Neutrophil (primary cell): ENCODE results near the genes CD248, BRMS1, RBM14 and CARNS1.

- PRO-cap, result no peak
Measured at GRCh38 chr11:66150487-66151023, 80.5 kb downstream of the PACS1 start.

DNA sequence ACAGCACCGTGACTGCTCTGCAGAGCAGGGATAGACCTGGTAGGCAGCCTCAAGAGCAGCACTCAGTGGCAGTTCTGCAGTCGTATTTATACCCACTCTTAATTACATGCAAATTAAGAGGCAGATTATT, 73.9 kb upstream of the KLC2 start:
- PRO-cap, result no peak

DNA sequence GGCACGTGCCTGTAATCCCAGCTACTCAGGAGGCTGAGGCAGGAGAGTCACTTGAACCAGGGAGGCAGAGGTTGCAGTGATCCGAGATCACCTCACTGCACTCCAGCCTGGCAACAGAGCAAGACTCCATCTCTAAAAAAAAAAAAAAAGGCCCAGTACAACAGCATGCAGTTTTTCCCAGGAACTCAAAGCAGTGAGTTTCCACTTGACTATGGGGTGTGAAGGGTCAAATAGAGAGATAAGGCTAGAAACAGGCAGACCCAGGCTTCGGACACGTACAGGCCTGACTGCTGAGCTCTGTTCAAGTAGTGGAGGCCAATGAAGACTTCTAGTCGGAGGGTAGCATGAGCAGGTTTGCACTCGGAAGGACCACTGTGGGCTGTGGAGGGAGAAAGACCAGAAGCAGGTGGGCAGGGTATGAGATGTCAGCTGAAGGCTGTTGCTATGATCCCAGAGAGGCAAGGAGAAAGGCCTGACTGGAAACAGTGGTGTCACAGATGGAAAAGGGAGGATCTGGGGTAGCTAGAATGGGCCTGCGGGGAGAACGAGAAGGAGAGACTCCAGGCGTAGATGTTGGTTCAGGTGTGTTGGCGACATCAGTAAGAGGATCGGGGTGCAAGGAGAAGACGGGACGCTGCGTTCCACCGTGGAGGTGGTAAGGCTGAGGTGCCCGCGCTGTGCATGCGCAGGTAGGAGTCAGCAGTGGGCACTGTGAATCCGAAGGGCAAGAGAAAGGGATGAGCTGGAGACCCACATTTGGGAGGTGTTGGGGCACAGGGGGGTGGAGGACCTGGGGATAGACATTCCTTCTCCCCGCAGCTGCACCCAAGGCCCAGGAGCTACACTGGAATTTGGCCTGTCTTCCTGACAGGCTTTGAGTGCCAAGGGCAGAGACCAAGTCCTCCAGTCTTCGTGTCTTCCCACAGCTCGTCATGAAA, 38.5 kb upstream of the KLC2 start:
- PRO-cap, result no peak

DNA sequence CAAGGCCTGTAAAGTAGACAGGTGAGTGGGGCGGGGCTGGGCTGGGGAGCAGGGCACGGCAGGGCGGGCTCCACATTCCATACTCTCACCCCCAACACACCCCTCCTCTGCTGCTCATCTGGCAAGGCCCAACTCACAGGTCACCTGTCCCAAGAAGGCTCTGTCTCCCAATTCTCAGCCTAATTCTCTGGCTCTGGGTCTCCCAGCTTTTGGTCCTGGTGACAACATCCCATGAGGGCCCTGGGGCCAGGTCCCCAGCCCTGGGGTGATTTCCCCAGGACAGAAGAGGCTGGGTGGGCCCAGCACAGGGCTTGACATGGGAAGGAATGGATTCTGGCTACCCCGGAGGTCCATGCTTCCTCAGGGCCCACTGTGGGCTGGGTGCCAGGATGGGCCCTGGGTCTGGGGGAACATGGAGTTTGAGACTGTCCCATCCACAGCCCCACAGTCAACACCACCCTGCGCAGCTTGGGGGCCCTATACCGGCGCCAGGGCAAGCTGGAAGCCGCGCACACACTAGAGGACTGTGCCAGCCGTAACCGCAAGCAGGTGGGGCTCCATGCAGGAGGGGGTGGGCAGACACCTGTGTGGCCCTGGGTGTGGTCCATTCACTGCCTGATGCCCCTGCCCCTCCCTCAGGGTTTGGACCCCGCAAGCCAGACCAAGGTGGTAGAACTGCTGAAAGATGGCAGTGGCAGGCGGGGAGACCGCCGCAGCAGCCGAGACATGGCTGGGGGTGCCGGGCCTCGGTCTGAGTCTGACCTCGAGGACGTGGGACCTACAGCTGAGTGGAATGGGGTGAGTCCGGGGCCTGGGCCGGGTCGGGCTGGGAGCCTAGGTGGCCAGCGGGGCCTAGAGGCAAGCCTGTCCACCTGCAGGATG, 3.0 kb upstream of the RAB1B start:
- PRO-cap, result no peak

DNA sequence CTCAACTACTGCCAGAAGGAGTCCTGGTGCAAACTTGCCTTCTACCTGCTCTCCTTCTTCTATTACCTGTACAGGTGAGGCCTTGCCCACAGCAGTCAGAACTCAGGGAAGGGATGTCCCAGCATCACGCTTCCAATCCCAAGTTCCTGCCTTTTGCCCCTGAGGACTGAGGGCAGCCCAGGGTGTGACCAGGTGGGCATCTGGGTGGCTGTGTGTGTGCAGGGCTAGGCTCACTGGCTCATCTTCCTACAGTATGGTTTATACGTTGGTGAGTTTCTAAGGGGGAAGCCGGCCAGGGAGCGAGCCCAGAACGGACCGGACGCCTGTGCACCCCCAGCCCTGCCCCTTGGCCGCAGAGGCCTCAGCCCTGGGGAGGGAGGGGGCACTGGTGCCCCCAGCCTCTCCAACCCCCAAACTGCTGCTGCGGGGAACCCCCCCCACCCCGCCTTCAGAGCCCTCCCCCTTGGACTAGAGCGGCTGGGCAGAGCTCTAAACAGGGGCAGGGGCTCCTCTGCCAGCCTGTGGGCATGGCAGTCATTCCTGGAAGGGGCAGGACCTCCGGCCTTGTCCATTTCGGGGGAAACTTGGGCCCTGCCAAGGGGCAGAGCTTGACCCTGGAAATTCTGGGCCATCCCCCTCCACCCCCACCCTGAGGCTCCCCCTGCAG, 5.5 kb downstream of the CNIH2 start:
- PRO-cap, result no peak

DNA sequence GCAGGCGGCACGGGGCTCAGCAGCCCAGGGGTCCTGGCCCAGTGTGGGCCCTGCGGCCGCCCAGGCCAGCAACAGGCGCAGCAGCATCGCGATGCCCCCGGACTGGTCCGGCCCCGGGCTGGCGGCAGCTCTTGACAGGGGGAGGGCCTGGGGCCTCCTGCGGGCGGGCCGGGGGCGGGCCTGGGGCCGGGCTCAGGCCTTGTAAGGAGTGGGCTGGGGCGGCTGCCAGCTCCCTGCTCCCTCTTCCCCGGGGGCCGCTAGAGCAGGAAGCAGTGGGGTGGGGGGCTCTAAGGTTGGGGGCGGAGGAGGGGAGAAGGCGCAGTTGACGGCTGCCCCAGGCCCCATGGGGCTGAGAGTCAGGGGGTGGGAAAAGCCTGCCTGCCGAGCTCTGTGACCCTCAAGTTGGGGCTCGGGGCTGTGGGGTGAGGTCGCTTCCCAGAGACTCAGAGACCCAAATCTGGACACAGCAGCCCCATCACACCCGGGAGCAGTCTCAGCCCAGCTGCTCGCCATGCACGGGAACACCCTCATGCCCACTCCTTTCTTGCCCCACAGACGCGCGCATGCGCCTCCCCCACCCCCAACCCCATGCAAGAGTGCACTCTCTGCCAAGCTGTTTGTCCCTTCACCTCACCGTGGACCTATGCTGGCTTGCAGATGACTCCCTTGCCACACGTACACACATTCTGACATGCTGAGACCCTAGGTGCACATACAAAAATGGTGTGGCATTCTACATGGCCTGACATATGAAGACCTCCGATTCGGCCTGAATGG, at the start of gene CD248:
CD248 (minus strand) TSS at position 104 of the 777 bp plus-strand sequence.
- PRO-cap, result no peak

DNA sequence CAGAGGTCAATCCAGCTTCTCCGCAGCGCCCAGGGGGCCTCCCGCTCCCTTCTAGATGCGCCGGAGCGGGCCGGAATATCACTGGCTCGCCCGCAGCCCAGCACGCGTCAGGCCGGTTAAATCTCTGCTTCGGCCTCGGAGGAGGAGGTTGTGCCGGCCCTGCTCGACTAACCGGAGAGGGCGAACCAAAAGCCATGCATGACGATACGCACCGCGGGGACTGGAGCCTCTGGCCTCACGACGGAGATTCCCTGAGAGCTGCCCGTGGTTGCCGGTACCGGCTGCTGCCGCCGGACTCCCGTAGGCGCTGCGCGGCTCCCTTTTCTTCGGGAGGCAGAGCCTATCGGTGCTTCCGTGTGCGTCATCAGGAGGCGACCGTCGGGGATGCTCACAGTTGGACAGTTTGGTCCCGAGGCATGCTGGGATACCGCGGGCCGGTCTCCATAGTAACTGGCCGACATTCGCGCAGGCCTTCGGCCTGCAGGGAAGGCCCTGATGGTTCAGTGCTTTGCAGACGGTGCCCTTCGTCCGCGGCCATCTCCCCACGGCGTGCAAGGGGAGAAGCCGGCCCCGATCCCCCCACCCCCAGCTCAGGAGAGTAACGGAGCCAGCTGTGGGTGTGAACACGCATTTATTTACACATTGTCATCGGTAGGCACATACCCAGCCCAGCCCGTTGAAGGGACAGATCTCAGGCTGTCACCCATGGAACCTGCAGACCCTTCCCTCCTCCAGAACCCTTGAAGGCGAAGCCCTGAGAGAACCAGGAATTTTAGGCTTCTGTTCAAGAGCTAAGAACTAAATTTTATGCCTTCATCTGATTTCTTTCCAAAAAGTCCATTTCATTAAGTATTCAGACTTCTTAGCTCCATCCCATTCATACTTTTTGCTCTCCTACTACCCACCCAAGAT, at the start of gene BRMS1:
BRMS1 (minus strand) TSS at position 345 of the 912 bp plus-strand sequence.
- PRO-cap, result unidirectional peak, minus-strand start at position 328 of the sequence

DNA sequence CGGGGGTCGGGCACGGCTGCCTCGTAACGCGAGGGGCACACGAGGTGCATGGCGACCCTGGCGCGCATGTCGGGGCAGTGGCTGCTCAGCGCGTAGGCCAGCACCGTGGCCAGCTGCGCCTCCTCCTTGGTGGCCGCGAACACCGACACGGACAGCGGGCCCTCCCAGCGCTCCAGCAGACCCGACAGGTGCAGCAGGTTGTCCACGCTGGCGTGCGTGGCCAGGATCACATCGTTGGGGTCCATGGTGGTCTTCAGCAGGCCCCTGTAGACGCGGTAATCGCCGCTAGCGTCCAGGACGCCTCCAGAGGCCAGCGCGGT, 435 bp downstream of the B4GAT1 start:
- PRO-cap, result no peak

DNA sequence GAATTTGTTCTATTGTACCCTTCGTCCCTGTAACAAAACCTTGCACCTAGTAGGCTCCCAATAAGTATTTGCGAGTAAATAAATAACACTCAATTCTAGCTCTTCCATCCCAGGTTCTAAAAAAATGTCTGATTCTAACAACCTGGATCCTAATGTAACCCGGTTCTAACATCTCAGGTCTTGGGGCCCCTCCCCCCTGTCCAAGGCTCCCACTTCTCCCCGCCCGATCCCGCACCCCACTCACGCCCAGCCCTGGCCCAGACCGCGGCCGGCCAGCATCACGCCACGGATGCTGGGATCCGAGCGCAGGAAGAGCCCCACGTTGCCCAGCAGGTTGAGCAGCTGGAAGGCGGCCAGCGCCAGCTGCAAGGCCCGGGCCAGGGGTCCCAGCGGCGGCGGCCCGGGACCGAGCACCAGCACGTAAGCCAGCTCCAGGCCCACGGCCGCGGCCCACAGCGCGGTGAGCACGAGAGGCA, 331 bp downstream of the ZDHHC24 start:
- PRO-cap, result no peak

- PRO-cap, result bidirectional peak, plus-strand start at chr11:66616630, minus-strand start at chr11:66616421
Measured at GRCh38 chr11:66616560-66616719, at the start of gene RBM14. RBM14 (plus strand) TSS chr11:66616630.

- PRO-cap, result no peak
Measured at GRCh38 chr11:66649252-66649901, 10.9 kb downstream of the RBM4 start.

DNA sequence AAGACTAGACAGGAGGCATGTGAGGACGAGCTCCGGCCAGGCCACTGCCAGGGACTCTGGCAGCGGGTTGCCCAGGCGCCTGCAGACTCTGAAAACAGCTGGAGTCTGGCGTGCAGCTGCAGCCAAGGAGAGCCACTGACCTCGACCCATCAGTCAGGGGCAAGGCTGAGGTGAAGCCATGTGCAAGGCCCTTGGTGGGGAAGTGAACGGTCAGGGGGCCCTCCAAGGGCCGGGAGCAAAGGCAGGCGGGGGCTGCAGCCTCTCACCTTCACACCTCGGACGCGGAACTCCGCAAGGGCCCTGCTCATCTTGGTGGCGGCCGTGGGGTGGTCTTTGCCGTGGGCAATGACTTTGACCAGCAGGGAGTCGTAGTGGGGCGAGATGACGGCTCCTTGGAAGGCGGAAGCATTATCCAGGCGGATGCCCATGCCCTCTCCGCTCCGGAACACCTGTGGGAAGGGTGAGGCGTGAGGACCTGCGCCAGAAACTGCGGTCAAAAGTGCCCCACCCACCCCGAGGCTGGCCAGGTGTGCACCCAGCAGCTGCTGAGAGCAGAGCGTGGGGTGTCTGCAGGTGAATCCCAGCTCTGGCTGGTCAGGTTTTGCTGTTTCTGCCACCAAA, 6.8 kb downstream of the LRFN4 start:
- PRO-cap, result no peak

- PRO-cap, result no peak
Measured at GRCh38 chr11:66921316-66921737, 36.9 kb downstream of the PC start.

DNA sequence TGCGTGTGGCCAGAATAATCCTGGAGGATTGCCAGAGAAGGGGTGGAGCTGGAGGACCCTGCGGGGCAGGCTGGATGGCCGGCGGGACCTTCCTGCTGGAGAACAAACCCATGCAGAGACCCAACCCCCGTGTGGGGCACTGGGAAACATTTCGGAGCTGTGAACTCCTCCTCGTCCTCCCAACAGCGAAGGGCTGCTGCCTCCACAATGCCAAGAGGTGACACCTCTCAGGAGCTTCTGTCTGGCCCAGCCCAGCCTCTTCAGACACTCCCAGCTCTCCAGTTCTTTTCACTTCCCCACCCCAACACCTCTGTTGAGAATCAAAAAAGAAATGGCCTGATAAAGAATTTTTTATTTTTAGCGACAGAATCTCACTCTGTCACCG, 25.5 kb downstream of the RHOD start:
- PRO-cap, result no peak

- PRO-cap, result no peak
Measured at GRCh38 chr11:67120798-67121704, 2.0 kb downstream of the KDM2A start.

DNA sequence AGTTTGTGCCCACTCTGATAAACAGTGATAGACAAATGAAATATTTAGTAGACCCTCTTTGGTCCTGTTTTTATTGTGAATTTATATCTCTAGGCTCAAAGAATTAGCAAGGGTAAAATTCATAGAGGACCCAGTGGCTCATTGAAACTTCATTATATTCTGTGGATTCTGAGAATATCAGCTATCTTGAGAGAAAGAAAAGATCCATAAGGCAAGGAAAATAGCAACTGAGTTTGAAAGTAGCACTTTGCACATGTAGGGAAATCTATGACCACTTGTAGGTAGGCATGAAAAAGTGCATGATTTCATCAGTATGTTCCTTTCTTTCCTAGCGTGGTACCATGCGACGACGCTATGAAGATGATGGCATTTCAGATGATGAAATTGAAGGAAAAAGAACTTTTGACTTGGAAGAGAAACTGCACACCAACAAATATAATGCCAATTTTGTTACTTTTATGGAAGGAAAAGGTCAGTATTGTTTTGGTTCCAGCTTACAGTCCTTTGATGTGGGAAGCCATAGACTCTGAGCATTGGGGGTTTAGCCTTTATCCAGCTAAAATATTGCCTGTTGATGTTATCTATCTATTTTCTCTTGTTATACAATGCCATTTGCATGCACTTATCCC, 60.8 kb downstream of the KDM2A start:
- PRO-cap, result no peak

DNA sequence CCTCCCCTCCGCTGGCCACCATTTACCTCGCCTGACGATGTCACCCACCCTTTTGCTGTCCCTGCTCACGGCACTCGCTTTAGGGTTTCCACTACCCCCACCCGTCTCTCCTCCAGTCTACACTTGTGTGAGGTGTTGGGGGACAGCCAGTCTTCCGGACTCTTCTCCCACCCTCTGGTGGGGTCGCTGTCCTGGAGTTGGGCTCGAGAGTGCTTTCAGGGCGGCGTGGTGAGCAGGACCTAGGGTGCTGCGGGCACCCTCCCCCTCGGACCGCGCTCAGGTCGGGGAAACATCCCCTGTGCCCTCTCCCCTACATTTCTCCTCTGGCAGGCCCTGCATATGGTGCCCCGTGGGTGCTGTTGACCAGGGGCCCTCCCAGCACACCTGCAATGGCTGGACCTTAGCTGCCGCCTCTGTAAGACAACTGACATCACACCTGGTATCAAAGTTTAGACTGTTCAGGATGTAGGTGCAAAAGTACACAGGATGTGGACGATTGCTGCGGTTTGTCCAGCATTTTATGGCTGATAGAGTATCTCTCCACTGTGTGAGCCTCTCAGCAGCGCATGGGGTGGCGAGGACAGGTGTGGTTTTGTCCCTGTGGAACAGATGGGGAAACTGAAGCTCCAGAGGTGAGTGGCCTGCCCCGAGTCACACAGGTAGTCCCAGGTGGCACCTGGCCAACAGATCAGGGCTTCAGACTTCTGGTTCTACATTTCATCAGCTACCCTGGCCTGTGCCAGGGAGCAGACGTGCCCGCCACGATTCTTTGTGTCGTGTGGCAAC, 1.1 kb downstream of the GRK2 start:
- PRO-cap, result no peak

DNA sequence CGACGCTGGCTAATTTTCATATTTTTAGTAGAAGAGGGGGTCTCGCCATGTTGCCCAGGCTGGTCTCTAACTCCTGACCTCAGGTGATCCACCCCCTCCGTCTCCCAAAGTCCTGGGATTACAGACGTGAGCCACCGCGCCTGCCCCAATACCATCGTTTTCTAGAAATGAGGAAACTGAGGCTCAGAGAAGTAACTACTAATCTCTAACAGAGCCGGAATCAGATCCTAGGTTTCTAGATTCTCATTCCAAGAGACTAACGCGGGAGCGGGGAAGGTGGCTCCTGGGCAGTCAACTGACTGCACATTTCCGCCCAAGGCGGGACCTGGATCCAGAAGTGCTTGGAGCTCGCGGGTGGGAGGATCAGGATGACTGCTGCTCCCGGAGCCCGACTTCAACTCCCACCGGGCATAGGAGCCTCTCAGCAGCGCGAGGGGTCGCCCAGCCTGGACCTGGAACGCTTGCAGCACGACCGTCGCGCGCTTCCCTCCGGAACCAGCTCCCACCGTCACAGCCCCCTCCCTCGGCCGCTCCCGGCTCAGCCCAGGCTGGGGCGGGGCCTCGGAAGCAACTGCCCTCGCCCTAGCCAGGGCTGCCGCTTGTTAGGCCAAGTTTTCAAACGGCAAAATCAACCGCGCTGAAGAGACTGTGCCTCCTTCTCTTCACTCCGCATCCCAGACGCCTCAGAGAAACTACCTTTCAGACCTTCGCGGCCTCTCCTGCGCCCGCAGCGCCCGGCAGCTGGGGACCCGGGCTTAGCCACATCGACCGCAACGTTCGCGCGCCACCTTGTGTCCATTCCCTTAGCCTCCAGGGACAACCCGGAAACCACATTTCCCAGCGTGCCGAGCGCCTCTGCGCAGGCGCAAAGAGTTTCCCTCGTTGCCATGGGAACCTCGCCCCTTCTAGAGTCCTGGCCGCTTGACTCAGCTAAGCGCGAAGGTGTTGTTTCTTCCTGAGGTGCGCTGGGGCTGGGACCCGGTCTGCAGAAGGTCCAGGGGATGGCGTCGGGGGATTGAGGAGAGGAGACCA, 13.9 kb downstream of the SSH3 start:
- PRO-cap, result unidirectional peak, minus-strand start at position 497 of the sequence

- PRO-cap, result no peak
Measured at GRCh38 chr11:67415156-67415895, at the start of gene CARNS1. CARNS1 (plus strand) TSS chr11:67415678.

DNA sequence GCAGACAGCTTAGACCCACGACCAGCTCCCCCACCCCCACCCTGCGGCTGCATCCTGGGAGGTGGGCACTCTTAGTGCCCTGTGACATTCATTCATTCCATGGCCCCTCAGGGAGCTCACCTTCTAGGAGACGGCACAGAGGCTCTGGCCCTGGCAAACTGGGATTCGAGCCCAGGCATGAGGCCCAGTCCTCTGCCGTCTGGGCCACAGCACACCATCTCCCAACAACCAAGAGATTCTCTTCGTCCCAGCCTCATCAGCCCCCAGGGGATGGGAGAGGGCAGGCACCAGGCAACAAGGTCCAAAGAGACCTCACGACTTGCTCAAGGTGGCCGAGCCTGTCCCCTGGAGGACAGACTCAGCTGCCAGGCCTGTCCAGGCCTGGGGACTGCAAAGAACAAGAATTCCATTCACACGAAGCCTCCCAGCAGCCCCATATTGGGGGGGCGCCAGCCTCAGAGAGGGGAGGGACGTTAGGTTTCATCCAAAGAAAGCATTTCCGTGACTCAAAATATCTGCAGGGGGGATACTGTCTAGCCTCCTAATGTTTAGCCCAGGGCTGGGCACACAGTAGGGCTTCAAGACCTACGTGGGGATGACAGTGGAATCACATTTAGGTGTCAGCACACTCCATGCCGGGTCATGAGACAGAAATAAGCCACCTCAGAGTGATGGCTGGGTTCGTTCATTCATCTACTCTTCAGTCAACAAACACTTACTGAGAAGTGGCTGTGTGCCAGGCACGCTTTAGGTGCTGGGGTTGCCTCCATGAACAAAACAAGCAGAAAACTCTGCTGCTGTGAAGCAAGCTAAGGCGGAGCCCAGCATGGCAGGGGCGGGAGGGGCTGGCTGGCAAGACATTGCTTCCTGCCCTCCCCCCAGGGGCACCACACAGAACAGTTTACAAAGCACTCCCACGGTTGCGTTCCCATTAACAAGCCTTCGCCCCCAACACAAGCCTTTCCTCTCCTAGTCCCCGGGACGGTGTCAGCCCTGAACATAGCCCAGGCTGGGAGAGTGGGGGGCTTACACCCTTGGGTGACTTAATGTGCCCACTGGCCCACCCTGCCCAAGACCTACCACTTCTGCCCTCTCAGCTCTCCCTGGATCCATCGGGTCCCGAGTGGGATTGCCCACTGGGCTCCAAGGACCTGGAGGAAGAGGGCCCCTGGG, 1.2 kb downstream of the CARNS1 start:
- PRO-cap, result no peak